H9 (cell line): ENCODE data around the genes MOBP and VIPR1.

GRCh38 chr3:39013317-39013641 lies 38.5 kb downstream of the SCN11A start:
- PRO-cap, result unidirectional peak, plus-strand start at chr3:39013552

DNA sequence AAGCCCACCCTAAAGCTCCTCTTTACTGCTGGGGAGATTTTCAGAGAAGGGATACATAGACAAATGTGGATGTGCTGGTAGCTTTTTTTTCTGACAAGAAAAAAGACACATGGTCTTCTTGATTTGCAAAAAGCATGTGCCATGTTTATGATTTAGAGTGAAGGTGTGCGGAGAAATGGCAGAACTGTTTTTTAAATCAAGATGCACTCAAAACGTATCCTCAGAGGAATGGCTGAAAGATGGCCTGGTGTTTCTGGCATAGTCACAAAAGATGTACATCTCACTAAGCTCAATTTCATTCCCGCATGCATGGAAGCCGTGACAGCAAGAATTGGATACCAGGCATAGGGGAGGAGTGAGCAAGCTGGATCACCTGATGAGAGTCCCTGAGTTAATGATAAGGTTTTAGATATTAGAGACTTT lies 13.2 kb downstream of the GORASP1 start:
- PRO-cap, result no peak

DNA sequence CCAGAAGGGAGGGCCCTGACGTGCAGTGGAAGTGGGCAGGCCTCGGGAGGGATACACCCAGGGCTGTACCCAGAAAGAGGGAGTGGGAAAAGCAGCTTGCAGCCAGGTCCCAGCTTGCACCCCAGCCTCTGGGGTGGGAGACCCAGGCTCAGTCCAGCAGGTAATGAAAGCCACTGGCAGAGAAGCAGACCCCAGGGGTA lies 3.6 kb downstream of the GORASP1 start:
- PRO-cap, result no peak

- PRO-cap, result no peak
Measured at GRCh38 chr3:39182217-39182688, 10.1 kb downstream of the XIRP1 start.

DNA sequence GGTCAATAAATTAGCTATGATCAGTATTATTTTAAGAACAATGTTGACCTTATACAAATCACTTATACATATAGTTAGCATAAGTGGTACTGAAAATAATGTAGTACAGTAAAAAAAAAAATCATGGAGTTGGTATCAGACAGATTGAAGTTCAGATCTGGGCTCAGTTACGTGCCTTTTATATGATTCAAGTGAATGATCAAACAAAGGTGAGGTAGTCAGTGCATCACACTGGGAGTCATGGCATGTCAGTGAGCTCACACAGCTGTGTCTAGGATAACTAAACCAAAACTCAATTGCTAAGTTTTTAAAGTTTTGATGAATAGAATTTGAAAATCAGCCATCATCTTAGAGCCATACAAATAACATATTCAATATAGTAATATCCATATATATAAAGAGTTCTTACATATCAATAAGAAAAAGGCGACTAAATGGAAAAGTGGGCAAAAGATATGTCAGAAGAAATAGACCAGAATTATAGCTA lies 11.2 kb upstream of the CCR8 start:
- PRO-cap, result no peak

DNA sequence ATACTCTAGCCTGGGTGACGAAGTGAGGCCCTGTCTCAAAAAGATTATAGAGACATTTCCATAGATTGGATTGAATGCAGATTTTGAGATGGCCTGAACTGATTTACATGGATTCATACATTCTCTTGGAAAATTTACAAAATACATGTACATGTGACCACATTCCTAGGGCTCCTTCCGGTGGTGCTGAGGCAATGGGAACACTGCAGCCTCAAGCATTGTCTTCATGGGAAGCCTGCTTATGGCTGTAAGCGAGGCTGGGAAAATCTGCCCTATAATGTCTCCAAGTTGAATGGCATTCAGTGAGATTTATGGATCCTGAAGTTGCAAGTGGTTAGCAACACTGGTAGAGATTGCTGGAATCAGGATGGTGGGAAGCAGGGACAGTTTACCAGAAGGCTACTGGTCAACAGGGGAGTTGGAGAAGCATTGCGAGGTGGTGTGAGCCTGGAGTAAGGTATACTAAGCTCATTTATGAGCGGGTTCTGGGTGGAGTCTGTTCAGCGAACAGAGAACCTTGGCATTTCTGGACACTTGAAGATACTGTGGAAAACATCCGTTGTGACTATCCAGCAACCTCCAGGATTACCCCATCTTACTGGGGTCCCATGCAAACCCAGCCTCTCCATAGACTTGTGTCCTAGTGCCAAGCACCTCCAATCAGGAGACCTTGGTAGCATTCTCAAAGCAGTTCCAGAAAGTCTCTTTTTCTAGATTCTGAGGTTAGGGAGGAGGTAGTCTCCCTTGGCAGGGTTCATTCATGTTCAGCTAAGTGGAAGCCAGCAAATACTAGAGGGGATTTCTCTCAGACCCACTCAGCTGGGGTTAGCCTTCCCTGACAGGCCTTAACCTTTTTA lies 7.2 kb downstream of the RPSA start:
- PRO-cap, result no peak

GRCh38 chr3:39467624-39467940 lies at the start of gene MOBP:
Gene MOBP, plus strand, starts transcription at chr3:39467680.
- PRO-cap, result no peak

DNA sequence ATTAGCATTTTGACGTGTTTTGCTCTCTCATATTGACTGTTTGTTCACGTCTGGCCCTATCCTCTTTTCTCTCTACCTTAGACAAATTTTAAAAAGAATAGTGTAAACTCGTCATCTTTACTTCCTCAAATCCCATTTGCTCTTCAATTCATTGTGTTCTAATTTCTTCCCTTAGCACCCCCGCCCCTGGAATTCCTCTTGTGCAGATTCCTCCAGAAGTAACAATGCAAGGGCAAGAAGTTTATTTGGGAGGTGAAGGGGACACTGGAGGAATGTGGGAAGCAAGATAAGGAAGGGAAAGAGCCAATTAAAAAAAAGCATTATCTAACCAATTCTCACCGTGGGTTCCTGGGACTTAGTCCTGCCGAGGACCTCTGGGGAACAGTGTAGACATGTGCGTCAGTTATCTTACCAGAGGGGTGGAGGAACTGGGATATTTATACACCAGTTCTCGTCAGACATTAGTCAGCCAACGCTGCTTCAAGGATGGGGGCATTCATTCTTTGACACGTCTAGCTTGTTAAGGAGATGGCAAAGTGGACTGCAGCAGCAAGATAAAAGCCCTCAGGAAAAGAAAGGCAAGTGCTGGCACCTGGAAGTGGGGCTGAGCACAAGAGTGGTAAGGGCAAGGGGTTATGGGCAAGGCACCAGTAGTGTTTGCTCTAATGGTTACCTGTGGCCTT lies 38.8 kb downstream of the MOBP start:
- PRO-cap, result no peak

- PRO-cap, result no peak
Measured at GRCh38 chr3:40828318-40828869, 303.6 kb downstream of the ZNF621 start.

GRCh38 chr3:41210858-41211359 lies 11.6 kb downstream of the CTNNB1 start:
- PRO-cap, result no peak

GRCh38 chr3:41235319-41235865 lies 36.1 kb downstream of the CTNNB1 start:
- PRO-cap, result no peak

DNA sequence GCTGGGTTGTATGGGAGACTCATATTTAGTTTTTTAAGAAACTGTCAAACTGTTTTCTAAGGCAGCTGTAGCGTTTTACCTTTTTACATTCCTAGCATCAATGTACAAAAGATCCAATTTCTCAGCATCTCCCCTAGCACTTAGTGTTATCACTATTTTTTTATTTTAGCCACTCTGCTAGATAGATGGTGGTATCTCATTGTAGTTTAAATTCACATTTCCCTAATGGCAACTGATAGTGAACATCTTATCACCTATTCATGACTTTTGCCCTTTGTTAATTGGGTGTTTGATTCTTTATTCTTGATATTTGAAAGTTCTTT lies 201.4 kb downstream of the CTNNB1 start:
- PRO-cap, result no peak

GRCh38 chr3:42013308-42014157 lies 51.6 kb upstream of the ULK4 start:
- PRO-cap, result bidirectional peak, plus-strand start at chr3:42013653, minus-strand start at chr3:42013549; bidirectional peak, plus-strand start at chr3:42013915, minus-strand start at chr3:42013899; bidirectional peak, plus-strand start at chr3:42013993, minus-strand start at chr3:42013969; unidirectional peak, minus-strand start at chr3:42014053; bidirectional peak, plus-strand start at chr3:42014125, minus-strand start at chr3:42014053

DNA sequence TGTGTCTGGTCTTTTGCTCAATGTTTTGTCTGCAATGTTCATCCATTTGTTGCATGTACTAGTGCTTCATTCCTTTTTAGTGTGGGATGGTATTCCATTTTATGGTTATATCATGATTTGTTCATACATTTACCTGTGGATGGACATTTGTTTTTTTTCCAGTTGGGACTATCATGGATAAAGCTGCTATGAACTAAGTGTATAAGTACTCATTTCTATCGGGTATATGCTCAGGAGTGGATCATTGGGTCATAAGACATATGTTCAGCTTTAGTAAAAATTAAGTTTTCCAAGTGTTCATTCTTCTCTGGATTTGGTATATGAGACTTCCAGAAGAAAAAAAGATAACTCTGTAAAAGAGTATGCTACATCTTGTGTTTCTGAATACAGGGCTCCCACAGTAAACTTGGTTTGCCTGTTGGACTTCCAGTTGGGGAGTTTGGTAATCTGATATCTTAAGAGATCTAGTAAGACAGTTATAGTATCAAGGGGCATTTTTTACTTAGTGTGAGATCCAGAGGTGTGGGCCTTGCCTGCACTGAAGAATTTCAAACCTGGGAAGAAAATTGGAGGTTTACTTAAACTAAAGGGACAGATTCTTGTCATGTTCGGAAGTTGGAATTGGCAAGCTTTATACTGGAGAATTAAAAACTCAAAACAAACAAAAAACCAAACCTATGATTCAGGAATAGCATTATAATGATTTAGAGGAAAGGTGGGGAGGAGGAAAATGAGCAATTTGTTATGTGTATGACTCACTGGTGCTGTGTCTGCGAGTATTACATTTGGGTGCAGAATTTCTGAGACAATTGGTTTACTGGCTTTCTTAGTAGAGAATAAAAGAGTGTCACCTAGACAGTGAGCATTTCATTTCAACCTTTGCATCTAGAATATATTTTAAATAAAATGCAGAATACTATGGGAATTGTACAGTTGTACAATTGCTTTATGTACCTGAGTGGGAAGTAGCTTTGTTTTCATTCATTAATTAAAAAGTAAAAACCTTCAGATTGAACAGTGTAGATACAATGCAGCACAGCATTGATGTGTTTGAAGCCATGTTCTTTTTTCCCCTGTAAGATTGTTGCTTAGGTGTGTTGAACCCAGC lies 58.9 kb upstream of the ULK4 start:
- PRO-cap, result no peak

DNA sequence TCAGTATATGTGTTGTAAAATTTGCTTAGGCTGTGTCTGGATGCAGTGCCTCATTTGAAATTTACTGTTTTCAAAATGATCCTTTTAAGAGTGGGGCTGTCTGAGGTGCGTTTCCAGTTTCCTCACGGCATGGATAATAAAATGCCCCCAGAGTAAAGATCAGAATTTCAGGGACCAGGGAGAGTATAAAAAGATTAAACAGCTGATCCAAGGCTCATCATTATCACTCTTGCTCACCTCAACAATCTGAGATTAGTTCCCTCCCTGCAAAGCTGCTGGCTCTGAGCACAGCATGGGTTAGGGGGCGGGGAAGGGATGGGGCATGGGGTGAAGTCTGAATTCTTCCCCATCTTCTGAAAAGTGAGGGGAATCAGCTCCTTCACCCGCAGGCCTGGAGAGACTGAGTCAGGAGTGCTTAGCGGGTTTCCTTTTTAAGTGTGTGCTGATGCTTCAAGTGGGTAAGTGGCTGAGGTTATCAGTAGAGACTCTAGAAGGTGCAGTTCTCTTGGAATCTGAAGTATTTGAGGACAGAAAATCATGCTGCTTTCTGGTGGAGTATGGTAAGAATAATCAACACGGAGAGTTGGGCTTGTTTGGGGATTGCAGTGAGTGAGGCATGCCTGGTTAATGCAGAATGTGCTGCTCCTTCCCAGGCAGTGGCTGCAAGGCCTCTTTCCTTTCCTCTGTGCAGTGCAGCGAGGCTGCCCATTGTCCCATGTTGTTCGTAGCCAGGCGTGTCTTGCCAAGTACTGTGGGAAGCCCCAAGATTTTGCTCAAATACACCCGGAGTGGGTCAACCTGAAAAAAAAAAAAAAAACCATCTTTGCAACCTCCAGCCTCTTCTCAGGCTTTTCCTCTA lies 59.2 kb upstream of the TRAK1 start:
- PRO-cap, result no peak

DNA sequence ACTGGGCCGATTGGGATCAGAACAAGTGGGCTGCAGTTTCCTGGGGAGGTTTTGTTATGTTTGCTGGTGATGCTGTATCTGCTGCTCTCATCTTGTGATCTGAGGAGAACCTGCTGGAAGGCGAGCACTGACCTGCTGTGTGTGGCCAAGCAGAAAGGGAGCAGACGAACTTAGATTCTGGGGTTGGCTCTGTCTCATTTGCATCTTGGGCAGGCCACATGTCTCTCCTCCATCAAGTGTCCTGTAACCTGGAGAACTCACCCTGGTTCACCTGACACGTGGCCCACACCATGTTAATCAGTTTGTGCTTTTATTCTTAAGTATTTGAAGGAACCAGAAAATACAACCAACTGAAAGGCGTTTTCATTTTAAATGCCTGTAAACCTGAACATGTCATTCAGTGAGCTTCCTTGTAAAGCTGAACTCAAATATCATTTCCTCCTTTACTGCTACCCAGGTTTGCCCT lies 33.6 kb upstream of the TRAK1 start:
- PRO-cap, result no peak

DNA sequence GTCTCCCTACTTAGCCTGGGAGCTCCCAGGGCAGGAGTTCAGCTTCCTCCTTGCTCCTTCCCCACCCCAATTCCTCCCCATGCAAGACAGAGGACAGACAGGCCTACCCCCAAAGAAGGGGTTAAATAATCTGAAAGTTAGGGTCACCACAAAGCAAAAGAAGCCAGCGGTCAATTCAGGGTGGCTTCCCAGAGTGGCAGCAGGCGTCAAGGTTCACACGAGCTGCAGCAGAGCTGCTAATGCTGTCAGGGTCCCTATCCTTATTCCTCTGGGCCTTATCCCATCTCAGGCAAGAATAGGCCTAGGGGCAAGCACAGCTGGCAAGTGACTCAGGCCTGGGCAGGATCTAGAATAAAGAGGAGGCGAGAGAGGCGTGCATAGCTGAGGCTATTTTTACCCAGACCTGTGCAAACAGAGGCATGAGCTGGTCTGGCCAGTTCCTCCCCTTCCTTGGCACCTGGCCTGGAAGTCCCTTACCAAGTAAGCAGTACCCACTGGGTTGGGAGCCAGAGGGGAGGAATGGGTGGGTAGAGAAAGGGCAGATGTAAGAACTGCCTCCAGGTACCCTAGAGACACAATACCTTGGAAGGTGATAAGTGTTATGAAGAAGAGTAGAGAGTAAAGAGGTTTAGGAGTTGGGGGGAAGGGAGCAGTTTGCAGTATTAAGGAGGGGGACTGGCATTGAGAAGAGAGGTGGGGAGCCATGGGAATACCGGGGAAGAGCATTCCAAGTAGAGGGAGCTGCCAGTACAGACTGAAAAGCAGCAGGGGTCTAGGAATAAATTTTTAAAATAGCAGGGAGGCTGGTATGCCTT lies 12.2 kb upstream of the VIPR1 start:
- PRO-cap, result no peak

- PRO-cap, result no peak
Measured at GRCh38 chr3:42501187-42502061, 1.0 kb upstream of the VIPR1 start.

DNA sequence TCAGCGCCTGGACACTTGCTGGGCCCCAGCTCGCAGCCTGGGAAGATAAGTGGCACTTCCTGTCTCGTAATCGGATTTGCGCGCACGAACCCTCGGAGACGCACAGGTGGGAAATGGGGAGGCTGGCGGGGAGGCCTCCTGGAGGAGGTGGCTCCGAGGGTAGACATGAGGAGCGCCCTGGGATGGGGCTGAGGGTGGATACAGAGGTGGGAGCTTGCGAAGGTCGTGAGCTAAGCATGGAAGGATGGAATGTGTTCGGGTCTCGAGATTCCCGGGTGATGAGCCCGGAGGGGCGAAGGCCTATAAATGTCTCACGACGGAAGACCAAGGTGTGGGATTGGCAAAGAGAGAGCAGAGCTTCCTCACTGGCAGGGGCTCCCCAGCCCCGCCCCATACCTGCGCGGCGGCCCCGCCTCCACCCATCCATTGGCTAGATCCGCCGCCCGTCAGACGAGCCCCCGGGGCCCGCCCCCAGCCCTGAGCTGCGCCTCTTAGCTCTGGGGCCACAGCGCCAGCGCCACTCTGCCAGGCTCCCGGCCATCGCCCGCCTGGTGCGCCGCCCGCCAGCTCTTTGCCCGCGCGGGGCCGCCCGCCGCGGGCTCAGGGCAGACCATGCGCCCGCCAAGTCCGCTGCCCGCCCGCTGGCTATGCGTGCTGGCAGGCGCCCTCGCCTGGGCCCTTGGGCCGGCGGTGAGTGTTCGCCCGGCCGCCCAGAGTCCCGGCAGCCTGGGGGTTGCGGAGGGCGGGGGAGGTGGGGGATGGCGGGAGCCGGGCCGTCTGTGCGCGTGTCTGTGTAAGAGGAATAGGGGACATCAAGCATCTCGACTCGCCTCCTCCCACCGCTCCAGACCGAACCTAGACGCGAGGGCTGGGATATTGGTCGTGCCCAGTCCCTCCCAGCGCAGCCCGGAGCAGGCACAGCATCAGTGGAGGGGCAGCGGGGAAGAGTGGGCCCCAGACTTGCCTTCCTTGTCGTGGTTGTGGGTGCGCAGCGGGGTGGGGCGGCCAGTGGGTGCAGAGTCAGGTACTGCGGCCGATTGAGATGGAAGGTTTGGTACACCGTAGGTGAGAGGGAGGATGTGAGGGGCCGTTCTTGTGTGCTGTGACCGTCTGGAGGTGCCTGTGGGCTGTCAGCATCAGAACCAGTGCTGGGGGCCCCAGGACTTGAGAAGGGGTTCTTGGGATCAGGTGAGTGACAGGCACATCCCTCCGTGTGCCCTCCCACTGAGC lies at the start of gene VIPR1:
Gene VIPR1 (plus strand): TSS at position 520 of the 1,230 bp plus-strand sequence.
- PRO-cap, result bidirectional peak, plus-strand start at position 103 of the sequence, minus-strand start at position 51 of the sequence; bidirectional peak, plus-strand start at position 520 of the sequence, minus-strand start at position 277 of the sequence

- PRO-cap, result no peak
Measured at GRCh38 chr3:42511232-42511633, 8.8 kb downstream of the VIPR1 start.